ENCODE data around the genes TMEM185A and CD99L2.

- PRO-cap, 2 experiments: no peak in any of the 2 experiments
These were observed 368.6 kb upstream of the CXorf51A start for GRCh38 chrX:147183168-147183509.

GRCh38 chrX:147332071-147332308 is 517.4 kb upstream of the CXorf51A start:
- PRO-cap, 2 experiments: no peak in any of the 2 experiments

DNA sequence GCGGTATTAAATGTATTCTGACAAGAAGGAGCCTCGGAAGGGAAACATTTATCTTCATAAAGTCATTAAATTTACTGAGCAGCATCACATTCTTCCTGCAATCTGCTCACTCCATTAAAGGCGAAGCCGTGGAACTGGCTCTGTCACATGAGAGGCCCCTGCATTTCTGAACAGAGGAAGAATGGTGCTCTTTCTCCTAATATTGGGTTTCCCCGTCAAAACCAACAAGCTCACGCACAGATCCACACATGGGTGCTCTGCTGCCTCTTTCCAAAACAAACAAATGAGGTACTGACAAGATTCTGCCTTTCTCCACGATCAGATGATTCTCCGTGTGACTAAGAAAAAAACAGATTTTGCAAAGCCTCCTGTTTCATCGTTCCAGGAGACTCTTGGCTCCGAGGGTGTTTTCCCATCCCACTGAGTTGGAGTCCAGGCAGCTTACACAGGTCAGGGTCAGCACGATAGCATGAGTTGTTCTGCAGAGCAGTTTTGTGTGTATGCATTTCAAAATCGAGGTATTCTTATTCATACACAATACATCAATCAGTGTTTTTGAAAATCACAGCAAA is 101.3 kb downstream of the ENSG00000287585 start:
- PRO-cap, 2 experiments: no peak in any of the 2 experiments

DNA sequence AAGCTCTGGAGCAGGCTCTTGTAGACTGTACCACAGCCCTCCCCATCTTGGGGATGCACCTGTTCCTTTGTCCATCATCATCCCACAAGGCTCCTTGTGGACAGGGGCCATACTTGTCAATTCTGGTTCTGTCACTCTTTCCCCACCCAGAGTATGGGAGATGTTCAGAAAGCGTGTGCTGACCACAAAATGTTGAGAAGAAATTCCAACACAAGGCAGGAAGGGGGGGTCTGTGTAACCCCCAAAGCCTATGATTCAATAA is 18.6 kb downstream of the IDS start:
- PRO-cap, 2 experiments: no peak in any of the 2 experiments

GRCh38 chrX:149510377-149510997 is 5.4 kb upstream of the IDS start:
- PRO-cap, 2 experiments: no peak in any of the 2 experiments

DNA sequence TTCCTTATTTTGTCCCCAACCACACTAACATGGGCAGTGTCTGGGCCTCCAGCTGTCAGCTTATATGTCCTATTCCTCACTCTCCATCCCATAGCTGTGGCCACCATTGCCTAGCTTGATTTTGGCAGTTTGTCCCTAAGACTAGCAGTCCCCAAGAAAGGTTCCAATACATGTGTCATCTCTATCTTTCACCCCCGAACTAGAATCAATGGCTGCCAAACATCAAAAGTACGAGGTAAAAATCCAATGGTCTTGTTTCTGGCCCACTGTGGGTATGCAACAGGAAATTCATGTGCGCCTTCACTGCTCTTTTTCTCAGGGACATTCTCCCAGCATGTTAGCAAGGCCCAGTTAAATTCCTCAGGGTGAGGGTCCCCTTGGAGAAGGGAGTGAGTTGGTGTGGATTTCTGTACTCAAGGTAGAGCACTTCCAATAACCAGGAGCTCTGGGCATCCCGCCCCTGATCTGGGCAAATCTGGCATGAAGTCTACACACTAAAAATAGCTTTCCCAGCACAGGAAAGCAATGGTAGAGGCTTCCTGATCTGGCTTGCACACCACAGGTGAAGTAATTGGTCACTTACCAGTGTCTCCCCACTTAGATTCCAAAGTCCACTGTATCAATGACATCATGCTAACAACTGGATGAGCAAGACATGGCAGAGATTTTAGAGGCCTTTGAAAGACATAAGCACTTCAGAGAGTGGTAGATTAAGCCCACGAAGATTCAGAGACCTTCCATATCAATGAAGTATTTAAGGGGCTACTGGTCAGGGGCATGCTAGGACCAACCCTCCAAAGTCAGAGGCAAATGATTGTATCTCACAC is 17.7 kb upstream of the IDS start:
- PRO-cap, 2 experiments: no peak in any of the 2 experiments

DNA sequence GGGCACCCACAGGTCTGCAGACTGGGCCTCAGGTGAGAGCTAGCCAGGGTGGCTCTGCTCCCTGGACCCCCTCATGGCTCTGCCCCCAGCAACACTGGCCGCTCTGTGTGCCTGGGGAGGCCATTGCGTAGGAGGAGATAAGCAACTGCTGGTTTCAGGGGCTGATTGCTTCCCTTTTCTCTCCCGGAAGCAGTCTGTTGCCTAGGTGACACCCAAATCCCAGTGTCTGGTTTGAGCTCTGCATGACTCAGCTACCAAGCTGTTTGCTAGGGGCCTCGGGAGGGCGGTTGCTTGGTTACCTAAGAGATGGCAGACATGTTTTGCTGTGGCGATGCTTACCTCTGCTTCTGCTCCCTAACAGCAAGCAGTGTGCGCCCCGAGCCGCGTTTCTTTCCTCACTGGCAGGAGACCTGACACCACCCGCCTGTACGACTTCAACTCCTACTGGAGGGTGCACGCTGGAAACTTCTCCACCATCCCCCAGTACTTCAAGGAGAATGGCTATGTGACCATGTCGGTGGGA is 15.4 kb upstream of the EOLA1 start:
- PRO-cap, 2 experiments: no peak in any of the 2 experiments

- PRO-cap, 2 experiments: no peak in any of the 2 experiments
These were observed 14.7 kb upstream of the EOLA1 start for GRCh38 chrX:149525913-149526648.

- PRO-cap, 2 experiments: peak in 1 of 2 experiments; most common minus-strand start chrX:149541483 (in 1)
These were observed 580 bp downstream of the EOLA1 start for GRCh38 chrX:149541279-149541905.

DNA sequence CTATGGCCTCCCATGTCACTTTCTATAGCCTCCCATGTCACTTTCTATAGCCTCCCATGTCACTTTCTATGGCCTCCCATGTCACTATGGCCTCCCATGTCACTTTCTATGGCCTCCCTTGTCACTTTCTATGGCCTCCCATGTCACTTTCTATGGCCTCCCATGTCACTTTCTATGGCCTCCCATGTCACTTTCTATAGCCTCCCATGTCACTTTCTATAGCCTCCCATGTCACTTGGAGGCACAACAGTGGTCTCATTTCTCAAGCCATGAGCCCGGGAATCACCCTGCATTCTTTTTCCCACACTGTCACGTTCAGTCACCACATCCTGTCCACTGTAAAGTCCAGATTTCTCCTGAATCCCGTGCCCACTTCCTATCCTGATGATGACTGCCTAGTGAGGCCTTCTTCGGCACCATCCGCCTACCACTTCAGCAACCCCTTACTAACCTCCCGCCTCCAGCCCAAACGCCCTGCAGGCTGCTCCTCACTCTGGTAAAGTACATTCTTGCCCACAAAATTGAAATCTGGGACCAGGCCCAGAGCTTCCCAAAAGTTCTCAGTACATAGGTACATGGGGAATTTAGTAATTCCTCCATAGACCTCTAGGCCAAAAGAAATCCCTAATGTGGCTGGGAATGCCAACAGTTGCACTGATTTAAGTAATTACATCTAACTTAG is 10.4 kb upstream of the HSFX2 start:
- PRO-cap, 2 experiments: no peak in any of the 2 experiments

DNA sequence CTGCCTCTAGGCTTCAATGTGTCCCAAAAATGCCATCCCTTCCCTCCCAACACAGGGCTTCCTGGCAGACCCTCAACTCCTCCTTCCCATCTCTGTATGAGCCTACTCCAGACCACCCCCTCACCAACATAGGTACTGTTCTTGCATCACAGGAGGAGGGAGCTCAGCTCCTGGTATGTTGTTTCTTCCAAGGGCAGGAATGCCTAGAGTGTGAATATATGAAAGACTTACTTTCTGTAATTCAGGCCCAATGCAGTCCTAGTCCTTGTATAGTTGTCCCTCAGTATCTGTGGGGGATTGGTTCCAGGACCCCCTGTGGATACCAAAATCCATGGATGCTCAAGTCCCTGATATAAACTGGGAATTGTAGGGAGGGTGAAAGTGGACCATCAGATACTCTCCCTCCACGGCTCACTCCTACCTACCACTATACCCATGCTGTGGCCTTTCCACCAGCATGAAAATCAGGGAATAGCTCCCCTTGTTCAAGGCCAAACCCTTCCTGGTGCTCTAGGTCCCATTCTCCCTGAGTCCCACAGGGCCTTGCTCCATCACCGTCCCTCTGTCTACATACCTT is 11.6 kb upstream of the HSFX2 start:
- PRO-cap, 2 experiments: no peak in any of the 2 experiments

- PRO-cap, 2 experiments: peak in 2 of 2 experiments; most common plus-strand start chrX:149631875 (in 2); most common minus-strand start chrX:149631736 (in 1)
These were observed at the start of gene TMEM185A for GRCh38 chrX:149631519-149632310. TMEM185A (minus strand) TSS chrX:149631792.

GRCh38 chrX:149818311-149818700 is 36.6 kb downstream of the MAGEA9 start:
- PRO-cap, 2 experiments: no peak in any of the 2 experiments

GRCh38 chrX:149829218-149830095 is 47.7 kb downstream of the MAGEA9 start:
- PRO-cap, 2 experiments: no peak in any of the 2 experiments

DNA sequence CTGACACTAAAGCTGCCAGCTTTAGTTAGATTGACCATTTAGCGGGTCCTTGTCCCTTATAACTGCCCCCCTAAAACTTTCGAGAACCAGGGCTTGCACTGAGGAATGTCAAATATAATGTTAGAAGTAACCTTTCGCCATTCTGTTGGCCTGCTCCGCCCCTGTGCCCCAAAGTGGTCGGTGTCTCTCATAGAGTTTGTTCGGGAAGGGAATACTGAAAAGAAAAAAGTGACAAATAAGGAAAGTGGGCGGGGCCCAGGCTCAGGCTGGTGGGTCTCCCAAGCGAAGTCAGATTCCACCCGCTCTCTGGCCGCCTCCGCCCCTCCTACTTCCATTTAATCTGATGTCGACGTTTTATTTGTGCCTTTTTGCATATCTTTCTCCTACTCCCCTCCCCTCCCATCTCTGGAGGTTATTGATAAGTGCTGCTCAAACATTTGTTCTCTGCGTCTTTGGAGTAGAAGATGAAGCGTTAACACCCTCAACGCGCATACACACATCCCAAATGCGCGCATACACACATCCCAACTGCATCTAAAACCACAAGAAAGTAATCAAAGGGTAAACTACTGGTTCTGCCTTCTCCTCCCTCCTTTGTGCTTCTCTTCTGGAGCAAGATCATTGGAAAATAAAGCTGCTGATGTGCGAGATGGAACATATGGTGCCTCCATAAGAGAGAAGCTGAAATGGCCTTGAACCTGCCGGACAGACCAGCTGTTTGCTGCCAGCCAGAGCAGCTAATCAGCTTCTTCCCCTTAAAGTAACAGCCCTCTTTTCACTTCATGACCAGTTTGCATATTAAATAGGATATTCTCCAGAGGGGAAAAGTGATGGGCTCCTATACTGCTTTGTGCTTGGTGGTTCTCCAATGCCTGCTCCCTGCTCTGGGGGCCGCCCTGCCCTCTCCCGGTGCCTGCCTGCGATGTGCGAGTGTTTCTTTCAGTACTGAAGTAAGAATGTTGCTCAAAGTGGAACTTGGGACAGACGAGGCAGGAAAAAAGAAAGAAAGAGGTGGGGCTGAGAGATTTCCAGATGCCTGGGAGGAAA is 3.1 kb downstream of the MAMLD1 start:
- PRO-cap, 2 experiments: no peak in any of the 2 experiments

DNA sequence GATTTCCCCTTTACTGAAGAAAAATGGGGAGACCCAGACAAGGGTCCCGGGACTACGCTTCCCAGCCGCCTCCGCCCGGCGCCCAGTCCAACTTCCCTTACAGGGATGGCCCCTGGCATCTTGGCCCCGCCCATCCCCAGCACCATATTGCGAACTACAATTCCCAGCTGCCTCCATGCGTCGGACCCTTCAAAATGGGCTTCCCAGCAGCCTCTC is 289 bp upstream of the MTM1 start:
- PRO-cap, 2 experiments: peak in 1 of 2 experiments; most common minus-strand start position 107 of the sequence (in 1)

GRCh38 chrX:150694608-150695720 is 1.8 kb downstream of the MTMR1 start:
- PRO-cap, 2 experiments: no peak in any of the 2 experiments

GRCh38 chrX:150699084-150699327 is 5.8 kb downstream of the MTMR1 start:
- PRO-cap, 2 experiments: no peak in any of the 2 experiments

DNA sequence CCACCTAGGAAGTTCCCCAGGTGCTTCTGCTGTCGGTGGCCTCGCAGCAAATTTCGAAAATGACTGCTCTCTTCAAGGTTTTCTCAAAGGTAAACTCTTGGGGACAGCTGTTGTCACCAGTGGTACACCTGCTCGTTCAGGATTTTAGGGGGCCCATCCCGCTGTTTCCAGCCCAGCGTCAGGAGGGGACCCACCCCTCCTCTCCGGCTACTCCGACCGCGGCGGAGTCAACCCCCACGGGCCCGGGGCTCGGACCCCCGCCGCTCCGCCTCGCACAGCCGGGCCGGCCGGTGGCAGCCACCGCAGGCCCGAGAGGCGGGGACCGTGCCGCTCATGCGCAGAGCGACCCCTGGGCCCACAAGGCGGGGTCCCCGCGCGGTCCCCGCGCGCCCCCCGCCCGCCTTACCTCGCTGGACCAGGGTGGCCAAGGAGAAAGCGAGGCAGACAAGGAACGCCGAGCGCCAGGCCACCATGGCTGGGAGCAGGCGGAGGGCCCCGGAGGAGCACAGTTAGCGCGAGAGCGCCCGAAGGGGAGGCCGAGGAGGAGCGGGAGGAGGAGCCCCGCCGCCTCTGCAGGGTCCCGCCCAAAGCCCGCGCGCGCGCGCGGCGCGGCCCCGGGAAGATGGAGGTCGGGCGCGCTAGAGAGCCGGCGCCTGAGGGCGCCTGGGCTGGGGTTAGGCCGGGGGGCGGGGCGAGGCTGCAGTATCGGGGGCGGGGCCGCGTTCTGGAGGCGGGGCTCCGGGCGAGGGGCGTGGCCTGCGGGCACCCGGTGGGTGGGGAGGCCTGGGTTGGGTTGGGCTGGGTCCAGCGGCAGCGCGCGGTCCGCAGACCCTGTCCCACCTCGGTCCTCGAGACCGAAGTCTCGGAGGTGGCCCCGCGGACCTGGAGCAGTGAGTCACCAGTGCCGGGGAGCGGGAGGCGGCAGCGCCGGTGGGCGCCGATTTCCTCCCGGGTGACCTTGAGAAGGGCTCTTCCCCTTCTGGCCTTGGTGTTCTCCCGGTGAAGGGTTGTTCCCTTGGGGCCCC is at the start of gene CD99L2:
TSS of gene CD99L2 (minus strand) at position 553 of the 1,025 bp plus-strand sequence.
- PRO-cap, 2 experiments: peak in 2 of 2 experiments; most common plus-strand start position 765 of the sequence (in 1); most common minus-strand start position 526 of the sequence (in 1)

DNA sequence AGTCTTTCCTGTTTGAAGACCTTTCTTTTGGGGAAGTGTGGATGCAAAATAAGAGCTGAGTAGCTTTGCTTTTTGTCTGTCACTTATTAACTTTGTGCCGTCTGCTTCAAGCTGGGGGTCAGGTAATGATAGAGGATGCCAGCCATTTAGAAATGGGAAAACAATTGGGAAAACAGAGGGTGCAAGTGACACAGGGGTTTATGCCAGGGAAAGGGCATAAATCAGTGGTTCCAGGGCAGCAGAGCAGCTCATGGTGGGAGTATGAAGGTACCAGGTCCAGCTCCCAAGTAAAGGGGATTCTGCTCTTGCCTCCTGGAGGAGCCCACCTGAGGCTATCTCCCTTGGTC is 91.9 kb upstream of the GPR50 start:
- PRO-cap, 2 experiments: no peak in any of the 2 experiments